Foreskin keratinocyte (primary cell): Measurements from ENCODE around the gene ZNF608.

DNA sequence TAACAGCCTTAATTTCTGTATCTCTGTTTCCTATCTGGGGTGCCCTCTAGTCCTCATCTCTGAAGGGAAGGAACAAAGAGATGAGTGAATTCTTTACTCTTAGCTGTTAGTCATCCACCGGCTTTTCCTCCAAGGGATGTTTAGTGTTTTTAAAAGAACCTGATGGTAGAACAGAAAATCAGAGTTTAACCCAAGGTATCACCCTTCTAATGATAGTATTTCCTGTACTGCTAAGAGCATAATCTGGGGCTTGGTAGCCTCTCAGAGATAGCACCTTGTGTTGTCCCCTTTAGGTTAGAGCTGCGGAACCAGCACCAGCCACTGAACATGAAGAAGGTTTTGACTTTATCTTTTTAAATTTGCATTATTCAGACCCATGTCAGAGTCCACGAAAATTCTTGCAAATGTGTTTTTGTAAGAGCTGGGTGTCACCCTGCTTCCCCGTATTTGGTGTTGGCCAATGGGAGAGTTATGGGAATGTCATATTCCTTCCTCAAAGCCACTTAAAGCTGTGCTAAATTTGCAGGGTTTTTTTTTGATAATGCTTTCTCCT is 13.8 kb upstream of the TNFAIP8 start:
- RAMPAGE, total RNA = no peak

- RAMPAGE, total RNA = no peak
Measured at GRCh38 chr5:119398872-119399601, 43.2 kb downstream of the TNFAIP8 start.

- RAMPAGE, total RNA = no peak
Measured at GRCh38 chr5:119428395-119428594, 24.0 kb upstream of the HSD17B4 start.

DNA sequence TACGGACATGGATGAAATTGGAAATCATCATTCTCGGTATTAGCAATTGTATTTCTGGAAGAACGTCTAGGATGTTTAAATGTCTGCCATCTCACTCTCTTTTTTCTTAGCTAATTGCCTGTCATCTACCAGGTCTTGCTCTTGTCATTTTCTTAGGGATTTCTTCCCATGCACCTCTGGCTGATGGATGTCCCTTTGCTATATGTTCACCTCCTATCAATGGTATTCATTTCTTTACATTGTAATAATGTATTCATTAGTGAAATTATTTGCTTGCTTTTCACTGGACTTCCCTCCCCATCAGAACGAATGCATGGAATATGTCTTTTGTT is 539.7 kb upstream of the FTMT start:
- RAMPAGE, total RNA = no peak

GRCh38 chr5:122126149-122126777 is 3.1 kb upstream of the ZNF474 start:
- RAMPAGE, total RNA = no peak

GRCh38 chr5:122153046-122153521 is 6.9 kb upstream of the ENSG00000250803 start:
- RAMPAGE, total RNA = no peak

DNA sequence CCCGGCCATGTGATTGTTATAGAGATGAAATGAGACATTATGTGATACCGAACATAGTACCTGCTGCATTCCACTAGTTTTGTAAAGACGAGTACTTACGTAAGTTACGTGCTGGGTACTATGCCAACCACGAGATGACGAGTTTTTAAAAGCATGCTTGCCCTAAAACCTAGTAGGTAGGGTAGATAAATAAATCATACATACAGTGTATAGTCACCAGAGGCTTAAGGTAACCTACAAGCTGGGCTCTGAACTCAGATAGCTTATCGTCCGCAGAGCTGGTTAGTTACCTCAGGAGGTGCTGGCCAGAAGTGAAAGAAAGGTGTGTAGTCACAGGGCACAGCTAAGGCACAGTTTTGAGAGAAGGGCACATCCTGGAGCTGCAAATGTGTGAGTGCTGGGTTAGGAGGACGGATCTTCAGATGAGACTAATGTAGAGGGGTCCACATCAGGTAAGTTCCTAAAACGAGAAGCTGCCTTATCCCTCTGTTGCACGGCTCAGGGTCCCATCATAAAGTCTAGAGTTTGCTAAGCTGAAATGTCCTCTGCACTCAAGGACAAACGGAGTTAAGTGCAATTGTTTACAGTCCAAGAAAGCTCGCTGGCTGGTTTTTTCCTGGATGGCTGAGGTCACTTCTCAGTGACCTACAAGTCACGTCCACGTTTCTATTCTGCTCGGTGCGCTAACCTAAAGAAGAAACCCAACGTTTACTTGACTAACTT is 1.2 kb upstream of the SNX24 start:
- RAMPAGE, total RNA = no peak

DNA sequence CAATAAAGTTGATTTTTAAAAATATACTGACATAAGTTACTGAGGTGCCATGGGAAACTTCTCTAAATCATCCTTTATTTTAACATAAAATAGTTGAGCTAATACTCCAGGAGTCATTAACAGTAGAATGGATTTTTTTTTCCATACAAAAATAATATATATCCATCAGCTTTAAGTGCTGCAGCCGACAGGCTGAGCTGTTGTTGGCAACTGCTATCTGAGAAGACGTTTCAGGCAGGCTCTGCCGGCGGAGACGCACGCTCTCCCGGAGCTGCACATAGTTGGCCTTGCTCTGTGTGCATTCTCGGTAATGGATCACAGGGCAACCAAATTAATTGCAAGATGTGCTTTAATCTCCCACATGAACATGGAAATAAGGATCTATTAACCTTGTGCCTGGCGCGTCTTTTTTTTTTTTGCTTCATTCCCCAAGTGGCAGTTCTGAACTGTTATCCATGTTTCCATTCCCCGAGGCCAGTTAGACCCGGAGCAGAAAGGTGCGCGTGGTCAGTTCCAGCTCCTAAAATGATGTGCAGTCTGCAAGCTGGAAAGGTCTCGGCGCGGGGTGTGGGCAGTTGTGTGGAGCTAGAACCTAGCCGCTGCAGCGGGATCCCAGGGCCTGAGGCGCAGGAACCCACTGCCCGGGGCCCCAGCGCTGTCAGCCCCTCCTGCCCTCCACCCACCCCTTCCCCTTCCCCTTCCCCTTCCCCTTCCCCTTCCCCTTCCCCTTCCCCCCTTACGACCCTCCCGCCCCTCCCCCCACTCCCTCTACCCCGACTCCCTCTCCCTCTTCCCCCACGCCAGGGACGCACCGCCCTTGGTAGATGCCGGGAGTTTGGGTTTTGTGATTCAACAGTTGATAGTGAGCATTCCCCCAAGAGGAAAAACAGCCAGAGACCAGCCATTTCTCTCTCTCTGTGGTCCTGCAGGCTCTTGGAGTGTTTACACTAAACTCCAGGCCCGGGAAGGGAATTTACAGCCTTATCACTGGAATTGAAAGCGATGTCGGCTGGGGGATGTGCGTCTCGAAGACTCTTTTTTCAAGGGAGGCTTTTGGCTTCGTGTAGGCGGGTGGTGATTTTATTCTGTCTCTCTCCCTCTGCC is 137.9 kb downstream of the CEP120 start:
- RAMPAGE, total RNA = no peak

GRCh38 chr5:123422099-123423073 is 817 bp downstream of the CEP120 start:
- RAMPAGE, total RNA = no peak

- RAMPAGE, total RNA = no peak
Measured at GRCh38 chr5:123428604-123429122, 5.5 kb upstream of the CEP120 start.

DNA sequence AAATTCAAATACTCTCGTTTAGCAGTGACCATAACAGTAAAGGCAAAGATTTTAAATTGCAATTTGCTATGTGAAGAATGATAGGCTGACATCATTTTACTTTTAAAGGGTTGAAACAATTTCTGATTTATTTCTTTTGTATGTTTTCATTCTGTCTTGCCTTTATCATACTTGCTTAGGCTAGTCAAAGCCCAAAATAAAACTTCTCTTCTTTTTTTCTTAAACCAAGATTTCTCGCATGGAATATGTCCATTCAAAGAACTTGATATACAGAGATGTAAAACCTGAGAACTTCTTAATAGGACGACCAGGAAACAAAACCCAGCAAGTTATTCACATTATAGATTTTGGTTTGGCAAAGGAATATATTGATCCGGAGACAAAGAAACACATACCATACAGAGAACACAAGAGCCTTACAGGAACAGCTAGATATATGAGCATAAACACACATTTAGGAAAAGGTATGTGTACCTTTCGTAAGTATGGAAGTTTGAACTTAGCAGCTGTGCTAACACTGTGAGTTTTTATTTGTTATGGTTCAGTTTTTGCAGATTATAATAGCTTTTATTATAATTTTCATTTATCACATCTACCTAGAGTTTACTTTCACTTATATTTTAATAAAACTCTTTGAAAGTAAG is 63.6 kb downstream of the CSNK1G3 start:
- RAMPAGE, total RNA = no peak

- RAMPAGE, total RNA = no peak
Measured at GRCh38 chr5:123875798-123876073, 363.8 kb downstream of the CSNK1G3 start.

DNA sequence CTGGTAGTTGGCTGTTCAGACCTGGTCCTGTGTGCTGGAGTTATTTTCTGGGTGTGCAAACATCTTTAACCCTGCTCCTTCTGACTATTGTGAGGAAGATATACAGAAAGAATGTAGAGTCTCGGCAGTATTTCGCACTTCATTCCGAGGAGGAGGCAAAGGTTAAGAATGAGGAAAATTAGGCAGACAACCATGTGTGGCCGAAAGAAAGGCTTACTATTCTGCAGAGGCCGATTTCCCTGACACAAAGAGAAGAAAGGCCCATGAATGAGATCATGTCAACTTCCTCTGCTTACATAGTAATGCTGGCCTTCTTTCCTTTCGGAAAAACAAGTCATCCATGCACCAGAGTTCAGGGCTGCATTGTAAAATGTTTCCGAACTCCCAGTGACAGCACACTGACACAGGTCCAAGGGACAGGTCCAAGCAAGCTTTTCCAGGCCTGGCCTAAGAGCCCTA is 141.0 kb downstream of the ZNF608 start:
- RAMPAGE, total RNA = no peak

DNA sequence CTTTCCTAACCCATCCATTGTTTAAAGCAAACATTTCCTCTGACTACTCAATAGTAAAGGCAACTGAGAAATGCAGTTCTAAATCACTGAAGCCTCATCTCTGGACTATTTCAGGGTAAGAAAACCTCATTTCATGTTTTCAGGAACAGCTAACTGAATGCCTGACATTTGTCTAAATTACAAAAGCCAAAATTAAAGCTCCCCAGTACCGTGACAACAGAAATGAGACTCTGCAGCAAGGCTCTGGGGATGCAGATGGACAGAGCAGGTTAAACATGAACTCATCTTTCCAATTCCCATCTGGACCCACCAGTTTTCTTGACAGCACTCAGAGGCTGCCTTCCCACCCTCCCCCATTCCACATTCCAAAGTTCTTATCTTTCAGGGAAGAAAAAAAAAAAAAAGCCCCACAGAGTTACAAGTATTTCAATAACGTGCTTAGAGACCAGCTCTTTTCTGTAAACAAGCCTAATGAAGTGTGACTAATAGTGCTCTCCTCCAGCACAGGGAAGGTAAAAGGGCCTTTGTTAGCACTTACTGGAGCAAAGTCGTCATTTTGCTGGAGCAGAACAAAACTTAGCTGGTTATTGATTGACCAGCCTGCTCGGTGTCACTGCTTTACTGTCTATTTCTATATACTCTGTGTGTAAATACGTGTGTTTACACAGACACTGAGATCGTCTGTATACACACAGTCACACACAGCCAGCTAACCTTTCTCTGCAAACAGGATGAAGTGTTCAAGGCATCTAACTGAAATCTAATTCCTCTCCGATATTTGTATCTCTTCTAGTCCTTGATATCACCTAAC is 85.1 kb downstream of the ZNF608 start:
- RAMPAGE, total RNA = no peak

DNA sequence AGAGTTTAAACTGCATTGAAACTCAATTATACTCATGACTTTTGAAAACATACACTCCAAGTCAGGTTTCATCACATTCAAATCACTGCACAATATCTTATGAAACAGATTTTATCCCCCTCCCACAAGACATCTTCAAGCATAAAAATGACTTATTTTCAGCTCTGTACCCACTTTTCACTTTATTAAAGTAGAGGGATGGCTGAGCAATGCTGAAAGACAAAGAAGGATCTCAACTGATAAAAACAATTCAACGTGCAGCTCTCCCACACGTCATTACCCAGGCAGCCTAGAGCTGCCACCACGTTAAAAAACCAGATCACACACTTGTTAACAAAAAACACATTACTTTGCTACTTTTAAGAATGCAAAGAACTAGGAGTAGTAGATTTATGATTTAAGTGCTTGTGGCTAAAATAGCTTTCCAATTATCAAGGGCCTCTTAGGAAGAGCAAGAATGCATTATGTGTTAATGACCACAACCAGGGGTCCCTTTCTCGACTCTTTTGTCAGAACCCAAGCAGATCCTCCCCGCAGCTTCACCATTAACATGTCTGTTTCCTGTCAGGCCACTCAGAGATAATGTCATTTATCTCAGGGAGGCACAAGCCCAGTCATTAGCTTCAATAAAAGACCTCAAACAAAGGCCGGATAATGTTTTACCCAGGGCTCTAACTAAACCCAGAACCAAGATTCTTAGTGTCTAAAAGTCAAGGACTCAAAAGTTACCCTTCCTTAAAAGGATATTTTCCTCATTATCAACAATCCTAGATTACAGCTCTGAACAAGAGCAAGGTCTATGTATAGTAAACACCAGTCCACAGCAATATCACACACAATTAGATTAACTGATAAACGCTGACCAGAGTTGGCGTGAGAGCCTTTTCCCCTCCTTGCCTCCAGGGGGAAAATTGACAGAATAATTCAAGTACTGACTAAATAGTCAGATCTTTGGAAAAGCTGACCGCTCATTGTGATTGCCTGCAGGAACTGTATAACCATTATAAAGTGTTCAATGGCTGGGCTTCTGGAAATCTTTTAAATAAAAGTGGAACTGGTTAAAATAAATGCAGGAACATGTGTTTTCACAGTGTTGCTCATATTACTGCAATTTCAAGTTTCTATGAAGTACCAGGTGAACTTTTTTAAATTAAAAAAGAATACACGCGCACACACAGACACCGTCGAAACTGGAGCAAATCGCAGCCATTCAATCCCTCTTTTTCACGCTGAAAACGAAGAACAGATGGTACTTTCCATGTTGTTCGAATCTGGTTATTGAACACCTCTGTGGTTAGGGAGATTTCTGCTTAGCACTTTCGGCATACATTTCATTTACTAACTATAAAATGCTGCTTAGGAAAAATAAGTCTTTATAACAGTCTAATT is 7.4 kb downstream of the ZNF608 start:
- RAMPAGE, total RNA = no peak

DNA sequence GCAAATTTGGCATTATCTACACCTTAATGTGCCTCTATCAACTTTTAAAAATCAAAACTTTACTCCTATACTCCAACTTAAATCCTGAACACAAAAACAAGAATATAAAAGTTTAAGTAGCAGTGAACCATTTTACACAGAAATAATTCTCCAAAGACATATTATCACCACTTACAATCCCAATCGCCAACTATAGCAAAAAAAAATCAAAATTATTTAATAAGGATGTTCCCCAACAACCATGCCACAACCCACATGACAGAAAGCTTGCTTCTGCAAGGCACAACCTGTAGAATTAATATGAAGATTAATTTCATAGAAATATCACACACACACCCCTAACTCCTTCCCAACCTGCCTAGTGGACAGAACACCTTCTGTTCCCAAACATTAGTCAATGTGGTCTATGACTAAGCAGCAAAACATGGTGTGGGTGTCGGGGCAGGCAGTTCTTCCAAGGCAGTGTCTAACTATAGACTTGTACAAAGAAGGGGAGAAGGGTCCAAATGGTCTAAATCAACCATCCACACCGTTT is 3.7 kb downstream of the ZNF608 start:
- RAMPAGE, total RNA = no peak

DNA sequence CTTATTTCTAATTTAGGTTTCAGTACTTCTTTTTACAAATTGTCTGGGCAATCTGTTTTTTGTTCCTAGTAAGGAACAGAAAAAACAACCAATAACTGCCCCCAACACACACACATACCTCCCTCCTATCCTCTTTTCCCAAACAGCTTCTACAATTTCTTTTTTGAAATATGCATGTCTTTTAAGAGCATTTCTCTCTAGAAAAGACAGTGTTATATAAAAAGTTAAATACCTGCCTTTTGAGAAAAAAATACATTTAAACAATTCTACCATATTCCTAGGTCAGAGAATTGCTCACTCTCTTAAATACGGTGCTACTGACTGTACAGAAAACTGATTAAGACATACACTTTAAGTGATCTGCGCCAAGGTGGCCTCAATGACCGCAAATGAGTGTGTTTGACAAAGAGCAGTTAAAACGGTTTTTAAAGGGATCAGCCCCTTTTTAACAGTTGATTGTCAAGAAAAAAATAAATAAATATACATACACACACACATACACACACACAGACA is 709 bp downstream of the ZNF608 start:
- RAMPAGE, total RNA = no peak

GRCh38 chr5:124746187-124746937 is at the start of gene ZNF608:
ZNF608 (minus strand) TSS chr5:124746639.
- RAMPAGE, total RNA = no peak

DNA sequence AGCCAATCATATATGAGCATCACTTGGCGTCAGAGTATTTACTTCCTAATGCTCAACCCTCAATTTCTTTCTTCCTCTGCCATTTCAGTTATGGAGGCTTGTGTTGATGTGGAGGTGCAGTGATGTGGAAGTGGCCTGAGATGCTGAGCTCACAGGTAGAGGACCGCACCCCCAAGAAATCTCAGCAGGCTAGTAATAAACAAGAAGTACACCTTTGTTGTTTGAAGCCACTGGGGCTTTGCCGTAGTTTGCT is 206.3 kb upstream of the ZNF608 start:
- RAMPAGE, total RNA = no peak

- RAMPAGE, total RNA = no peak
Measured at GRCh38 chr5:124962821-124963235, 216.4 kb upstream of the ZNF608 start.